Stomach (tissue), 7 donors: ENCODE measurements around a stretch of chr2.

- PRO-cap = no peak
- RAMPAGE, long total RNA, 5 experiments = no peak in any of the 5 experiments
- RRBS = no CpG with 5 or more reads among the region's 1 CpG
Measured at GRCh38 chr2:31703102-31703839, 122.5 kb upstream of the SRD5A2 start.

DNA sequence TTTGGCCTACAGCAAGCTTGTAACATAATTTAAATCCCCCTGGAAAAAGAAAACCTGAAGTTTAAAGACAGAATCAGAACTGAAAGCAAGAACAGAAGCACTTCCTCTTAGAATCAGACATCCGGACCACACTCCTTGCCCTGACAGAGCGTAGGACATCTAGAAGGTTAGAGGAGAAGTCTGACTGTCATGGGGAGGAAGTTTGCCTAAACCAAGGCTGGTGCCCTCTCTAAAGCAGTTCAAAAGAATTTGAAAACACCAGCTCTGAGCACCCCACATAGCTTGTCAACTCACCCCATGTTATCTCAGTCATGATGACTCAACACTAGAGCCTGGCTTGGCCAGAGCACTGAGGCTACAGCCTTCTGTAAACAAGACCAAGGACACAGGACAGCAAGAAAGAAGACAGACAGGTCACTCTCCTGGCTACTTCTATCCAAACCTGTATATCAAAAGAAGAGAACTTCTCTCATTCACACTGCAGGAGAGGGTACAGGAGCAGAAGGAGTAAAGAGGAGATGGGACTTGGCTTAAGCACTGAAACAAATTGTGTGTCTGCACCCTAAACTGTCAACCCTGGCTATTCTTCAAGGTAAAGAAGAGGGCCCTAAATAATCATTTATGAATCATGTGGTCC is 198.6 kb downstream of the MEMO1 start:
- PRO-cap = no peak
- RAMPAGE, long total RNA, 5 experiments = no peak in any of the 5 experiments
- RRBS = no CpG with 5 or more reads among the region's 2 CpGs

DNA sequence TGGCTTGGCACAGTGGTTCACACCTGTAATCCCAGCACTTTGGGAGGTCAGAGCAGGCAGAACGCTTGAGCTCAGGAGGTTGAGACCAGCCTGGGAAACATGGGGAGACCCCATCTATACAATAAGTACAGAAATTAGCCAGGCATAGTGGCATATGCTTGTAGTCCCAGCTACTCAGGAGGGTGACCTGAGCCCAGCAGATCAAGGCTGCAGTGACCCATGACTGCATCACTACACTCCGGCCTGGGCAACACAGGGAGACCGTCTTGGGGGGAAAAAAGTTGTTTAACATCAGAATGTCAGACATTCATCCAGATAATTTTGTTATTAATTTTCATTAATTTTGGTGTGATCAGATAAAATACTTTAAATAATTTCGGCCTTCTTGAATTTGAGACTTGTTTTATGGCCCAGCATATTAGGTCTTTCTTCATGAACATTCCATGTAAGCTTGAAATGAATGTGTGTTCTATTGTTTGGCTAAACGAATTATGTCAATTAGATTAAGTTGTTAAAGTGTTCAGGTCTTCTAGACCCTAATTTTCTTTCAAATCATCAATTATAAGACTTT is 161.4 kb downstream of the MEMO1 start:
- PRO-cap = no peak
- RAMPAGE, long total RNA, 5 experiments = no peak in any of the 5 experiments
- RRBS = no CpG with 5 or more reads among the region's 5 CpGs

DNA sequence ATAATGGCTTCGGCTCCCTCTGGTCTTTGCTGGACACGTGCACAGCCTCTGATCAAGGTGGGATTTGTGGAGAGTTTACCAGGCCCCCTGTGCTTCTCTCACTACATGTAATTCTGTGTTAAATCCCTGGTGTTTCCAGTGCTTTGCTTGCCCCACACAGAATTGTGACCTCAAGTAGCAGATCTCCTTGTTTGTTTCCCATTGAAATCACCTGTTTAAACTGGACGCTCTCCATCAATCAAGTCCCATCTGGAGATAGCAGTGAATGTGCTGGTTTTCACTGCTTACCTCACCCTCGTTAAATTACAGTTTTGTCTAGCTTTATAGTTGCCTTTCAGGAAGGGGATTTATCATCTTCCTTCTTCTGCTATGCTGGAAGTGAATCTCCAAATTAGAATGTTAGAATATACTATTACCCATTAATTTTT is 71.4 kb downstream of the BIRC6 start:
- PRO-cap = no peak
- RAMPAGE, long total RNA, 5 experiments = no peak in any of the 5 experiments
- RRBS = no CpG with 5 or more reads among the region's 4 CpGs

DNA sequence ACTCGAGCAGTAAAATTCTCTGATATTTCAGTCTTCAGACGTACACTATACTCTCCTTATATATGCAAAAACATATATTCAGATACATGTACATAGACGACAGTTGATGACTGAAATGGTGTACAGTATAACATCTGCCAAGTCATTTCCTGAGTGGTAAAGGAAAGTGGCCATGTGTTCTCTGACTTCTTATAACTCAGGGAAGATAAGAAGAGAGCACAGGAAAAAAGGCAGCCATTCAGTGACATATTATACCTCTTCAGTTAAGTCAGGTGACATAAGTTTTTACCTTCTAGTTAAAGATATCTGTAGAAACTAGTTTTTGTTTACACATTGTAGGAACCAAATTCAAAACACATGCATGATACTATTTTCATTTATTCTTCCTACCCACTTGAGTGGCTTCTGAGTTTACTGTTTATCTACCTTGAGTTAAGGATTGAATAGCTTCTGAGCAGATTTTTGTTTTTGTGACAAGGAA is 35.7 kb upstream of the TTC27 start:
- PRO-cap = no peak
- RAMPAGE, long total RNA, 5 experiments = no peak in any of the 5 experiments
- RRBS = no CpG with 5 or more reads among the region's 3 CpGs

- PRO-cap = no peak
- RAMPAGE, long total RNA, 5 experiments = no peak in any of the 5 experiments
- RRBS = no CpG with 5 or more reads among the region's 3 CpGs
Measured at GRCh38 chr2:32817294-32817770, 129.4 kb upstream of the LTBP1 start.

- PRO-cap = no peak
- RAMPAGE, long total RNA, 5 experiments = no peak in any of the 5 experiments
- RRBS = no CpG with 5 or more reads among the region's 7 CpGs
Measured at GRCh38 chr2:33034814-33035252, 88.1 kb downstream of the LTBP1 start.

- PRO-cap = unidirectional peak, plus-strand start at chr2:33133558
- RAMPAGE, long total RNA, 5 experiments = no peak in any of the 5 experiments
- RRBS = no CpG with 5 or more reads among the region's 11 CpGs
Measured at GRCh38 chr2:33133256-33134095, 186.7 kb downstream of the LTBP1 start.

DNA sequence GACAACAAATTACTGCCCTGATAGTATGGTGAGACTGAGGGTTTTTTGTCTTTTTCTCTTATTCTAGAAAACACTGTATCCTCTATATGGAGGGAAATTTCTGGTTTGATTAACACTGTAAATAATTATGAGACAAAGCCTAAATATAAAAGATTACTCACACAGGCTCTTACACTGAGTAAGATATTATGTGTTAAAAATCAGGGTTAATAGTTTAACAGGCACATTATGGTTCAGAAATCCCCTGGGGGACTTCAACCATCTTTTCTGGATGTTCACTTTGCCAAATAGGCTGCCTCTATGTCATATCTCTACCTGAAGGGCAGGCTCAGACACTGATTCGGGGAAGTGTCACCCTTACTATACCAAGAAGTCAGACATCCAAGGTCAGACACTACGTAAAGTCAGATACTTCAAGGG is 1.2 kb upstream of the RASGRP3 start:
- PRO-cap = no peak
- RAMPAGE, long total RNA, 5 experiments = no peak in any of the 5 experiments
- RRBS = no CpG with 5 or more reads among the region's 2 CpGs

DNA sequence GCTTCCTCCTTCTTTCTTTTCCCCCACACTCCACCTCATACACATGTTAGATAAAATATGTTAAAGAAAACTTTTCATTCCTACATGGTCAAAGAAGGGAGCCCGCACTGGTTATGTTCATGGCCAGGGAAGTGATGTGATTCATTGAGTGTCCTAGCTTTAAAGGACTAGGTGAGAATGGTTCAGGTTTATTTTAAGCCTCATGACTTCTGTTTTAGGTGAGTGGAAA is 56.5 kb downstream of the RASGRP3 start:
- PRO-cap = no peak
- RAMPAGE, long total RNA, 5 experiments = no peak in any of the 5 experiments
- RRBS = no CpG with 5 or more reads among the region's 1 CpG

- PRO-cap = no peak
- RAMPAGE, long total RNA, 5 experiments = no peak in any of the 5 experiments
- RRBS = no CpG with 5 or more reads among the region's 14 CpGs
Measured at GRCh38 chr2:36240477-36240890, 115.1 kb upstream of the CRIM1 start.

DNA sequence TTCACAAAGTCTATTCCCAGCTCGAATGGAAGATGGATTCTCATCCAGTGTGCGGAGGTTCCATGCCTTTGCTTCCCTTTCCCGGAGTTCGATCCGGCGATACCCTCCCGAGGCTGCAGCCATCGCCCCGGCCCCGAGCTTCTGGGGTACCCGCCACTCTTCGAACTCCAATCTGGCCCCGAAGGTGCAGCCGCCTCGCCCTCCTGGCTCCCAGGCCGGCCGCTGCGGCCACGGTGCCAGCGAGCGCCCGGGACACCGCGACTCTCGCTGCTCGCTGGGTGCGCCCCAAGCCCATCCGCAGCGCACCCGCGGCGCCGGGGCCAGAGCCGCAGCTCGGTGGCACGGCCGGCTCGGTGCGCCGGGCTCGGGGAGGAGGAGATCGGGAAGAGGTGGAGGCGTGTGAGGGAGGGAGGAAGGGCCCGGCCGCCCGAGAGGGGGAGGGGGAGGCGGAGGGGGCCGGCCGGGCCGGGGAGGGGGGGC is 365 bp upstream of the CRIM1 start:
- PRO-cap = bidirectional peak, plus-strand start outside the sequence, minus-strand start at position 389 of the sequence
- RAMPAGE, long total RNA, 5 experiments = no peak in any of the 5 experiments
- RRBS = 2% methylated on average over 27 of the region's 50 CpGs

- PRO-cap = no peak
- RAMPAGE, long total RNA, 5 experiments = no peak in any of the 5 experiments
- RRBS = no CpG with 5 or more reads among the region's 6 CpGs
Measured at GRCh38 chr2:36359531-36360401, 4.2 kb downstream of the CRIM1 start.

- PRO-cap = no peak
- RAMPAGE, long total RNA, 5 experiments = start-site peak on the plus strand in 1 of 5 experiments, at chr2:36361133-36361374 at its widest, 7 reads per replicate
- RRBS = no CpG with 5 or more reads among the region's 5 CpGs
Measured at GRCh38 chr2:36361163-36361954, 5.8 kb downstream of the CRIM1 start.

DNA sequence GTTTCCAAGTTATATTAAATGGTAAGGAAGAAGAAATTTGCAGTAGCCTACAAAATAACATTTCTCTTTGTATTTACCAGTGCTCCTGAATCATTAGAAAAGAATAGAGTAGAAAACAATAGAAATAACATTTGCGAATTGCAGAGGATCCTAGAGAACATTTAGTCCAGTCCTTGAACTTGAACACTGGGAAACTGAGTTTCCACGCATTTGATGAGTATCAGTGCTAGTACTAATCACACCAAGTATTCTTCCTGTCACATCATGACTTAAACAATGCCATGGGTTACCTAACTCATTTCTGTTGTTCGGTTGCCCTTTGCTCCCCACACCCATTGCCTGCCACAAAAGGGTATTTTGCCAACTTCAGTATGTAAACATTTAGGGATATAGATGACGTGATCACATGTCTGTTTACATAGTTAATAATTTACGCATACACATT is 42.2 kb downstream of the CRIM1 start:
- PRO-cap = no peak
- RAMPAGE, long total RNA, 5 experiments = no peak in any of the 5 experiments
- RRBS = no CpG with 5 or more reads among the region's 5 CpGs

GRCh38 chr2:36800345-36801000 is 104.0 kb downstream of the VIT start:
- PRO-cap = no peak
- RAMPAGE, long total RNA, 5 experiments = no peak in any of the 5 experiments
- RRBS = no CpG with 5 or more reads among the region's 15 CpGs

GRCh38 chr2:36820747-36821270 is 124.3 kb downstream of the VIT start:
- PRO-cap = no peak
- RAMPAGE, long total RNA, 5 experiments = no peak in any of the 5 experiments
- RRBS = no CpG with 5 or more reads among the region's 4 CpGs

- PRO-cap = no peak
- RAMPAGE, long total RNA, 5 experiments = no peak in any of the 5 experiments
- RRBS = no CpG with 5 or more reads among the region's 3 CpGs
Measured at GRCh38 chr2:36962884-36963463, 3.4 kb downstream of the STRN start.

DNA sequence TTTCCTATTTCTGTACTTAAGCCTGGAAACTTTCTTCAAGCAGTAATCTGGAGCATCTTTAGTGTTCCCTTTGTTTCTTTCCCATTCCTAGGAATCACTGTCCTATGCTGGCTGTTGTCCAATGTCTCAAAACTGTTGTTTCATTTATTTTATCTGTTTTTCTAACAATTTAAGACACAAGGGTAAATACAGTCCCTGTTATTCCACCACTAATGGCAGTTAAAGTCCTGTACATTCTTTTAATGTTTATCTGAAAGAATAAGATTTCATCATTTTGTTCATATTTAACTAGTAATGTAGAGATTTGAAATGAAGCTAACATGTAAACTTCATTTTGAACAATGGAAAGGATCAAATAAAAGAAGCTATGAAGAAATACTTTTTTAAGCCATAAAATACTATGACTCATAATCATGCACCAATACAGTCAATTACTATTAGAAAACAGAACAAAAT is 38.4 kb downstream of the HEATR5B start:
- PRO-cap = no peak
- RAMPAGE, long total RNA, 5 experiments = start-site peak on the minus strand in 1 of 5 experiments, centred at position 274 of the sequence, 9 reads per replicate

DNA sequence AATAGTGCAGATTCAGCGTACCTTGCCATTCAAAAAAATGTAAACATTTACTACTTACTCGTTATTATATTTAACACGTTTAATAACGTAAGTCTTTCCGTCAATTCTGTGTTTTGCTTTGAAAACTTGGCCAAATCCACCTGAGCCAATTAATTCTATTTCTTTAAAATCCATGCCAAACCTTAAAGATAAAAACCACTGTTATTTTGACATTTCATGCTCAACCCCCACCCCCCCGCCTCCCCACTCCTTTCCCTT is 30.6 kb downstream of the EIF2AK2 start:
- PRO-cap = no peak
- RAMPAGE, long total RNA, 5 experiments = start-site peak on the minus strand in 1 of 5 experiments, centred at position 105 of the sequence, 5 reads per replicate
- RRBS = no CpG with 5 or more reads among the region's 6 CpGs